Cytotoxic T cell (primary cell): ENCODE measurements around a stretch of chr11.

DNA sequence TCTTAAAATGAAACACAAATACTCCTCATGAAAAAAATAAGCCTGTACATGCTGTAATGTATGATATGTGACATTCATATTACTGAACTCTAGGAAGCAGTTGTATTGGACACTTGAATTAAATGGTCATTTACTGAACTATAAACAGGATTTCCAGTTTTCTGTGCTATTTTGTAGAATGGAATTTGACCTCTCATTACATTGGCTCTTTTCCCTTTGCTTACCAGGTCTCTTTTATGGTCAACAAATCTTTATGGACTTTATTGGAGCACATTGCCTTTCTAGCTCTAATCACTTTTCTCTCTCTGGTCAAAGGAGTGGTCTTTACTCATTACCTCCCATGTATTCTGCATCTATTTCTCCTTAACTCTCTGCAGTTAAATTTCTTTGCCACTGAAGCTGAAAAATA lies 1.9 kb downstream of the ACAT1 start:
- PRO-cap, 2 experiments, result no peak in any of the 2 experiments

GRCh38 chr11:108340936-108341422 lies 118.1 kb downstream of the ATM start:
- PRO-cap, 2 experiments, result no peak in any of the 2 experiments

GRCh38 chr11:108647359-108648550 lies 17.1 kb upstream of the DDX10 start:
- PRO-cap, 2 experiments, result no peak in any of the 2 experiments

DNA sequence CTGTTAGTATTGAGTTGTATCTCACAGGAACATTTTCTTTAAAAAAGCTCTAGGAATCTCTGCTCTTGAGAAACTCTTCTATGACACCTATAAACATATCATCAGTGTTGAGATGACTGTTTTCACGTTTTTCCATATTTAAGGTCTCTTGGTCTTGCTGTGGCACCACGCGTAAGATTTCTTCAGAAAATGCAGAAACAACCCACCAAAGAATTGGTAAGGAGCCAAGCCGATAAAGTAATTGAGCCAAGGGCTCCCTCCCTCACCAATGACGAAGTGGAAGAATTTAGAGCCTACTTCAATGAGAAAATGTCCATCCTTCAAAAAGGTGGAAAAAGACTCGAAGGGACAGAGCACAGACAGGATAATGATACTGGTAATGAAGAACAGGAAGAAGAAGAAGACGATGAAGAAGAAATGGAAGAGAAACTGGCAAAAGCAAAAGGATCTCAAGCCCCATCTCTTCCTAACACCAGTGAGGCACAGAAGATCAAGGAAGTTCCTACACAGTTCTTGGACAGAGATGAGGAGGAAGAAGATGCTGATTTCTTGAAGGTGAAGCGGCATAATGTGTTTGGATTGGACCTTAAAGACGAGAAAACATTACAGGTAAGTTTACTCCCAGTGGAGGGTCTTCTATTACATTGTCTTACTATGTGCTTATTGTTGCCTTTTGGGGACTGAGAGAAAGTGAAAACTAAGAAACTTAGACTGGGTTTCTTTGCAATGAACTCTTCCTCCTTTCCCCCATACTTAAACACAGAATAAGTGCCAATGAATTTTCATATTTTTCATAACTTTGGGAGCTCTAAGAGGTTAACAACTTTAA lies 58.2 kb downstream of the DDX10 start:
- PRO-cap, 2 experiments, result no peak in any of the 2 experiments

GRCh38 chr11:108733425-108733783 lies 68.5 kb downstream of the DDX10 start:
- PRO-cap, 2 experiments, result peak in 1 of 2 experiments; most common minus-strand start chr11:108733636 (in 1)

GRCh38 chr11:108841158-108841610 lies 176.3 kb downstream of the DDX10 start:
- PRO-cap, 2 experiments, result no peak in any of the 2 experiments

DNA sequence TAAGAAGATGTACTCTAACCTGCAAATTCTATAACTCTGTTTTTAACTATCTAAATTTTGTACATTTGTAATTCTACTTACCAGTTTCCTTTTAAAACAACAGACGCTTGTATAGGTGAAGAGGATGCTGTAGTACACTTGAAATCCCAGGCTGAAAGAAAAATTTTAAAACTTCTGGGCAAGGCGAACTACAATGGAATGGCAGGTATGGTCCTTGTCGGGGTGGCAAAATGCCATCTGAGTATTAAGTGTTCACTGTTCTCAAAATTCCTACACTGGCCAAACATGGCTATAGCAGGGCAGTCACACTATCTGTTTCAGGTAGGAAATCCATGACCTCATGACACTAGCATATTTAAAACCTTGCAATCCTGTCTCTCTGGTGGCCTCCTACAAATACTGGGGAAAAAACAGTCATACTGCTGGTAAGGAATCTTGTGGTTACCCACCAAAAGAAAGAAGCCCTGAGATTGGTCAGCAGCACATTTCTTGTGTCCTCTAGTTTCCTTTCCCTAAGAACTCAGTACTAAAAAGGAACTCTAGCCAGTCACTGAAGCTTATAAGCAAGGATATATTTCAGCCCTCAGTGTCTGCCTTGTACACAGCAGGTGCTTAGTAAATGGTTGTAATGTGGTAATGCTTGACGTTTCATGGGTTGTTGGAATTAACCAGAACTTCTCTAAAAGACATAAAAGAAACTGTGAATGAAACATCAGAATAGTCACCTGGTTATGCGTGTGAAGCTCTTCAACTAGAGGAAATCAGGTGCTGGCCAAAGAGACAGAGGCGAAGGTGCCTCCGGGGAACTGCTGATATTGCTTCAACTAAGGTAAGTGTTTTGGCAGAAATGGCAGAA lies 5.2 kb upstream of the ZC3H12C start:
- PRO-cap, 2 experiments, result no peak in any of the 2 experiments

GRCh38 chr11:110237451-110237846 lies 59.0 kb downstream of the RDX start:
- PRO-cap, 2 experiments, result no peak in any of the 2 experiments

- PRO-cap, 2 experiments, result no peak in any of the 2 experiments
Measured at GRCh38 chr11:110349665-110350121, 53.3 kb upstream of the RDX start.

DNA sequence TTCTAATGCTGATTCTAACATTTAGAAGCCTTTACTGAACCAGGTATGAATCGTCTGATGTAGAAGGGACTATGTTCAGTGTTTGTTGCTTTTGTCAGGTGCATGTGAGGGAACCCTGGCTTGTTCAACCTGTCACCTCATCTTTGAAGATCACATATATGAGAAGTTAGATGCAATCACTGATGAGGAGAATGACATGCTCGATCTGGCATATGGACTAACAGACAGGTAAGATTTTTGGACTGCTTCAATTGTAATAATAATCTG lies 27.0 kb downstream of the FDX1 start:
- PRO-cap, 2 experiments, result no peak in any of the 2 experiments

DNA sequence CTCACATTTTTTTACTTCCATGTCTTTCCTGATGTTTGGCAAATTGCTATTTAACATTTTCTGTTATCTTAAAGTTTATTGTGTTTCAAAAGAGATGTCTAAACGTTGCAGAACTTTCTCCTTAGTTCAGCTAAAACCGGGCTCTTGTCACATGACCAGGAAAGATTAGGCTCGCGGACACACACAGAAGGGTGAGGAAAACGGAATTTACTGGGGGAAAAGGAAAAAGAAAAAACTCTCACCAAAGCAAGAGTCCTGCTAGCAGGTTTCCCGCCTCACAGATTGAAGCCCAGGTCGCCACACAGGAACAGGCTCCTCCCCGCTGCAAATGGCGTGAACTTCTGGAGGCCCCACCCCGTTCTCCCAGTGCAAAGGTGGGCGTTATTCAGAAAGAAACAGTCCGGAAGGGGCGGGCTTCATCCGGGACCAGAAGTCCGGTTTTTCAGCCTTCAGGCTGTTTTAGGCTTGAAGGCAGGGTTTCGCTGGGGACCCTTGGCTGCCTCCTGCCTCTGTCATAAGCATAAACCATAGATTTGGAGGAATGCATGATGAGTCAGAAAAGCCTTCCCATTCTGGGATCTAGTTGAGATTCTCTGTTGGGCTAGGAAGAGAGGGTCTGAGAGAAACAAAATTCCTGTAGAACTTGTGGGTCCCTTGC lies 148.4 kb upstream of the POU2AF2 start:
- PRO-cap, 2 experiments, result no peak in any of the 2 experiments

- PRO-cap, 2 experiments, result no peak in any of the 2 experiments
Measured at GRCh38 chr11:111359113-111359611, 19.9 kb downstream of the POU2AF1 start.

DNA sequence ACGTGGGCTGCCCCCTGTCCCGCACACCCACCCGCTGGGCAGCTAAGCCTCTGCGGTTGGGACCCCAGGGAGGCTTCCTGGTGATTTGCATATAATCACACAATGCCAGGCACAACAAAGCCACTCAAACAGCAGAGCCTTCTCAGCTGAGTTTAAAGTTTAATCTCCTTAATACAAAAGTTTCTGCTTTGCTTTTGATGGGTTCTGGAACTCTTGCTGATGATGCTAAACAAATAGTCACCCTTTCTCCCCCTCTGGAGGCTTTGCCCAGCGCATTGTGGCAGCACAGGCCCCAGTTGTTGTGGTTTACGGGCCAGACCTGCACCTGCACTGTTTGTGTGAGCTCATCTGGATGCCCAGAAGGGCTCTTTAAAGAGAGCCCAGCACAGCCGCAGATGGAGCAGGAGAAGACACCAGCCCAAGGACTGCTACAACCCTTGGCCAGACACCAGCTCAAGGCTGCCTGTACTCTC lies 60.0 kb upstream of the POU2AF1 start:
- PRO-cap, 2 experiments, result no peak in any of the 2 experiments

- PRO-cap, 2 experiments, result no peak in any of the 2 experiments
Measured at GRCh38 chr11:111604157-111604710, 2.0 kb downstream of the SIK2 start.

DNA sequence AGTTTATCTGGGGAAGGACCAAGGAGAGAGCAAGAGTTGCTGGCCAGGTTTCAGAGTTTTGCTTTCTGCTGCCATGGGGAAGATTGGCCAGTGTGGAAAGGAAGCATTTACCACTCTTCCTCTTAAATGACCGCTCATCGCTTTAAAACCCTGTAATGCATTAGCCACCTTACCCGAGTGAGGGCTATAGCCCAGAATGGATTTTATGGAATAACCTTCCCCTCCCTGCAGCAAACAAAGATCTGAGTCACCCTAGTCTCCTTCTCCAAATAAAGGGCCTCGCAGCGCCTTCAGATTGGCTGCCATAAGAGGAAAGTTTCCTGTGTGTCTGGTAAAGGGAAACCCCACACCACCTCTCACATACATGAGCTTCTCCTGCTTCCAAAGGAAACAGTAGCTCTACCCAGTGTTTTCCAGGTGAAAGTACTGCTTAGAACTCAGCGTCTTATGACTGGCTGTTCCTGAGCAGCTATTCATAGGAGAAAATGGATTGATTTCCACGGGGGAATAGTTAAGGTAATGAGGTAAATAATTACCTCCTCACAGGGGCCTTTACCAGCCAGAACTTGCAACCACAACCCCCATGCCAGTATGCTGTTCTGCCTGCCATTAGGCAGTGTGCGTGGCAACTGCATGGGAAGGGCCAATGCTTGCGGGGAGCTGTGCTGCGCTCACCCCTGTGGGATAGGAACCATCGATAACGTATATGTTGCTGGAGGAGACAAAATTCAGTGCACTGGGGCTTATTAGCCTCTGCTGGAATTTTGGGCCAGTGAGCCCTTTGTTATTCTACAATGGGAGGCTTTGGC lies 47.6 kb downstream of the PPP2R1B start:
- PRO-cap, 2 experiments, result no peak in any of the 2 experiments

DNA sequence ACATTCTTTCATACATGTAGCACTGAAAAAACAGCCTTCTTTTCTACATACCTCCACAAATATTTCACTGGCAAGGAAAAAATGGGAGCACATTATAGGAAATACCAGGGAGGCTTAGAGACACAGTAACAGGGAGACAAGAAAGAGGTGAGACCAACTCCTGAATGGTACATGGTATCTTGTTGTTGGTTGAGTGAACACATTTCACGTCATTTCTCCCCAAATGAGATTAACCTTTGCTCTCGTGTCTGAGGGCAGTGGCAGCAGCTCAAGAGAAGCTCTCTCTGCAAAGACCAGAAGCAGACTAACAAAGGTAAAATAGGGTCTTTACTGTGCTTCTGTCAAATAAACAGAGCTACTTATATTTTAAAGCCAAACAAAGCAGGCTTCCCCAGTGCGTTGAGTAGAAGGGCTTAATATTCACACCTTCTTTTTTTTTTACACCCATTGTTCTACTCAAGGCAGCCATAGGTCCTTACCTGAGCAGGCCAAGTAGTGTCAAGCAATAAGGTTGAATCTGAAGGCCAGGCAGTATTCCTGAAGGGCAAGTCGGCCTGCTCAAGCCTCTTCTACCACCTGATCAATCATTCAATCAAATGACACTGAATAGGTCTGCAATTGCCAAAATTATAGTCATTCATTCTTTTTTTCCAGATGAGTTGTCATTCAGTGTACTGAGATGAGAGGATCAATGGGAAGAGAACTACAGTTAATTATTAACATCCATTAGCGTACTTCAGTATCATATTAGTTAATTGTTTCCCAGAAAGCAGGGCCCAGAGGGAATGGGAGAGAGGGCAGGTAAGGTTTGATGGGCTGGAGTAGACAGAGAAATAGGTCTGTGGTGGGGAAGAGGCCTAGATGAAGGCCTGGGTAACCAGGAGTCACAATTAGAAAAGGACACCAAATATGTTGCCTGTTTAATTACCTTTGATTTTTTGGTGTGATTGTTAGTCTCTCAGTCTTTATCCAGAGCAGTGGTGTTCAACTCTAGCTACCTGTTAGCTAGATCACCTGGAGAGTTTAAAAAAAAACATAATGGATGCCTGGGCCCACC lies 11.8 kb upstream of the PPP2R1B start:
- PRO-cap, 2 experiments, result no peak in any of the 2 experiments

DNA sequence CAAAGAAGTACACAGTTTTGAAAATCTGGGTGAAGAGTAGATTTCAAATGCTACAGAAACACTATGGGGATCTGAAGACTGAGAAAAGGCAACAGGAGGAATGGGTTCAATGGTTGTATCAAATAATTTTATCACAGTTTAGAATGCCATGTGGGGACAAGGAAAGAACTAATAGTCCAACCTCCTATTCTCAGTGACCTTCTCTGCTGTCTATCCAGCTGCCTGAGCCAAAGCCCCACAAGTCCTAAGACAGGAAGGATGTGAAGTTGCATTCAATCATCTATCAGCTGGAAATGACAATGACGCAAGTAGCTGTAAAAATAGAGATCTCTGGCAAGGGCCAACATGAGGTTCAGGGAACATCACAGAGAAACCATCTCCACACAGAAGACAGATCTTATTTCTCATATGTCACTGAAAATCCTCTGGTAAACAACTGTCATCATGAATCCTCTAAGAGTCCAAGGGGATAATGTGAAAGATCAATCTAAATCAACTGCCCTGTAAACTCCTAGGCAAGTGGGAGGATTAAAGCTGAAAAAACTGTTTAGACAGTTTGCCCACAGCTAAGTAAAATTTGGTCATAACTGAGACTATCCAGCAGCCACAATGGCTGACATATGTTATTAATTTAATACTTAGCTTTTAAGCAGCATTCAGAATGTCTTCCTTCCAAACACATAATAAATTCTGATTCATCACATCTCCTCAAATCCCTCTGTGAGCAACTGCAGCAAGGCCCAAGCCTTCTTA lies 52.2 kb downstream of the ALG9 start:
- PRO-cap, 2 experiments, result no peak in any of the 2 experiments

DNA sequence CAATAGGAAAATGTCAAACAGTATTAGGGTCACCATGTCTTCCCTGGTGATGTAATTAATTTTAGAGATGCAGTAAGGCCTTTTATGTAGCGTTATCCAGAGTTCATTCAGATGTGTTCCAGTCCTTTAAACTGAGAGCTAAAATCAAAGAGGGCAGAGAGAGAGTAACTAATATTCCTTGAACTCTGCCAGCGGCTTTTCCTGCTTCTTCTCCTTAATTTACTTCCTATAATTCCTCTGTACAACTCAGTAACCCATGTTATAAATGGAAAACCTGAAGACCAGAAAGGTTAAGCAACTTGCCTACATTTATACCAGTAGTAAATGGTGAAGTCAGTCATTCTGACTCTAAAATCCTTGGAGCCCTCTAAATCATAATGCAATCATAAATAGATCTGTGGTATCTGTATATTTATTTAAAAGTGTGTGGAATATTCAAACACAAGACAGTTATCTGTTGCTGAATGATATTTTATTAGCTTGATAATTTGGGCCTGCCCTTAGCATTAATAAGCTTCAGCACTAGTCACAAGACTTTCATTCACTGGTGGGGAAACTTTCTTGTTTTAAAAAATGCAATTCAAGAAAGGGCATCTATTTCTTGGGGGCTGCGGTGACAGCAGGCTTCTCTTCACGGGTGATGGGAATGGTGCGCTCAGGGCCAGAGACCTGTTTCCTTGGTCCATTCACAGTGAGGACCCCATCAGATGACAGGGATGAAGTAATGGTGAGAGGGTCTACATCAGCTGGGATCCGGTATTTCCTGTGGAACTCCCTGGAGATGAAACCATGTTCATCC lies 3.2 kb downstream of the CRYAB start:
- PRO-cap, 2 experiments, result no peak in any of the 2 experiments

- PRO-cap, 2 experiments, result no peak in any of the 2 experiments
Measured at GRCh38 chr11:111923938-111924331, 5.2 kb downstream of the C11orf52 start.

- PRO-cap, 2 experiments, result no peak in any of the 2 experiments
Measured at GRCh38 chr11:111944635-111945170, 7.6 kb downstream of the DIXDC1 start.